Choroid plexus epithelial cell (primary cell): ENCODE measurements around the gene NAA16.

DNA sequence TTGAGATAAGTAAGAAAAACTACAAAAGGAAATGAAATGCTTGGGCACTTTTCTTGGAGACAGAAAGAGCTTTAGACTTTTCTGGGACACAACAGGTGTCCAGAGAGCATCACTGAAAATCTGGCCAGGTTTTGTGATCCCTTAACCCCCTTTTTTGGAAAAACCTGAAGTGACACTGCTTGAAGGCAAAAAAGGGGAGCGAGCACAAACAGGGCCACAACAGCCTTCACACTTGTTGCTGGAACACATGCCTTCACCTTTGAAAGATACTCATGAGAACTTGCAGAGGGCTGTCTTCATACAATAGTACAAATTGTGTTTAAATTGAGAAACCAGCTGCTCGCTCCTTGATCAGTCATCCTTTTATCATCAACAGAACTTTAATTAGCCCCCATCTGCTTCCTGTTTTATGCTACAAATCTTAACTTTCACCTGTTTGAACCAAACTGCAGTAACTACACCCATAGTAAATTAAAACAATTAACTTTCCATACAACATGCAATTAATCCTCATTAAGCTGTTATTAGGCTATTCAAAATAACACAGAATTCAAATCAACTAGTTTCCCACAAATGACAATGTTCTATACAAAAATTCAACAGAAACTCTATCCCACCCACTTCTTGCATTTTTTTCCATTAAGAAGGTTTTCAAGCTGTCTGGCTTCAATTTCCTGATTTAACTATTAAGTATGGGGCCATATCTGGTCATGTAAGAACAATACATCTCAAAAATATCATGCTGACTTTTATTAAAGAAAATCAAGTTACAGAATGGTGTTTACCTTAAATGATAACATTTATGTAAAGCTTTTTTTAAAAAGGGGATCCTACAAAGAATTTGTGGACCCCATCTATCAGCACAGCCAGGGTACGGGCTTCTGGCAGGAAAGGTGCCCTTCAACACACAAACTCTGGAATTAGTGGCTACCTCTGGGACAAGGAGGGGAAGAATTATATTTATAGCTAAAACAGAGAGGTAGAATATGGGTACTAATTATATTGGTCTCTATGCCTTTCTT lies 85.1 kb downstream of the FOXO1 start:
- RRBS = no CpG with 5 or more reads among the region's 3 CpGs

GRCh38 chr13:40582370-40583194 lies 83.9 kb downstream of the FOXO1 start:
- RRBS = no CpG with 5 or more reads among the region's 4 CpGs

GRCh38 chr13:40617814-40618575 lies 48.4 kb downstream of the FOXO1 start:
- RRBS = no CpG with 5 or more reads among the region's 10 CpGs

DNA sequence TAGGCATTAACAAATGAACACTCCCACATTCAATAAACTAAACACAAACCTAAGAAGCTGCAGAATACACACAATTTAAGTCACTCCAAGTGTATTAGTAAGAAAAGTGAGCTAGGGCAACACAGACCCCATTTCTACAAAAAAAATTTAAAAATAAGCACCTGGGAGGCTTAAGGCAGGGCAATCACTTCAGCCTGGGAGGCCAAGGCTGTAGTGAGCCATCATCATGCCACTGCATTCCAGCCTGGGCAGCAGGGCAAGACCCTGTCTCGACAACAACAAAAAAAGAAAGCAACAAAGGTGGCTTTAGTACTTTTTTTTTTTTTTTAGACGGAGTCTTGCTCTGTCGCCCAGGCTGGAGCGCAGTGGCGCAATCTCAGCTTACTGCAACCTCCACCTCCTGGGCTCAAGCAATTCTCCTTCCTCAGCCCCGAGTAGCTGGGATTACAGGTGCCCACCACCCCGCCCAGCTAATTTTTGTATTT lies 32.0 kb downstream of the FOXO1 start:
- RRBS = no CpG with 5 or more reads among the region's 7 CpGs

GRCh38 chr13:40637608-40638146 lies 28.8 kb downstream of the FOXO1 start:
- RRBS = no CpG with 5 or more reads among the region's 5 CpGs

DNA sequence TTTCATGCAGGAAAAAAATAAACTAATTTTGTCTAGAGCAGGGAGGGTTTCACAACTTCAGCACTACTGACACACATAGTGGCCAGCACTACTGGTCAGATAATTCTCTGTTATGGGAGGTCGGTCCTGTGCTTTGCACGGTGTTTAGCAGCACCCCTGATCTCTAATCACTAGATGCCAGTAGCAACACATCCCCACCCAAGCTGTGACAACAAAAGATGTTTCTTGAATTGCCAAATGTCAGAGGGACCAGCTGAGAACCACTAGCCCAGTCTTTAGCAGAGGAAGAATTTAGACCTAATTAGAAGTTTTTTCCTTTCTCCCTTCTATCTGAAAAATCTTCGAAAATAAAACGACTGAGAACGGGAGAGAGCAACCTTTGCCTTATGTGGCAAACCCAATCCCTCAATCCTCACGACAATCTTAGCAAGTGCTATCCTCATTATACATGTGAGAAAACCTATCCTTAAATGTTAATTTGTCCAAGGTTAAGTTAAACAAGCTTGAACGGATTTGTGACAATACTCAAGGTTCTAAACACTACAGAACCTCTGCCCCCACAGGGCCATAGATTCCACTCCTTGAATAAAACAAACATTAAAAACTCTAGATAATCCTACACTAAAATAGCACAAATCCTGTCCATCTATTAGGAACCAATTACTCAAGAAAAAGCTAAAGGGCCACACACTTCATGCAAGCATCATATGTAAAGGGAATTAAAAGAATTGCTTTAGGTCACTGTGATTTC lies 26.8 kb downstream of the FOXO1 start:
- RRBS = no CpG with 5 or more reads among the region's 7 CpGs

GRCh38 chr13:40664107-40664965 lies 2.1 kb downstream of the FOXO1 start:
- RRBS = 2% methylated on average over 40 of the region's 78 CpGs

- RRBS = no CpG with 5 or more reads among the region's 16 CpGs
Observed at GRCh38 chr13:40734612-40735115, 36.3 kb downstream of the MRPS31 start.

DNA sequence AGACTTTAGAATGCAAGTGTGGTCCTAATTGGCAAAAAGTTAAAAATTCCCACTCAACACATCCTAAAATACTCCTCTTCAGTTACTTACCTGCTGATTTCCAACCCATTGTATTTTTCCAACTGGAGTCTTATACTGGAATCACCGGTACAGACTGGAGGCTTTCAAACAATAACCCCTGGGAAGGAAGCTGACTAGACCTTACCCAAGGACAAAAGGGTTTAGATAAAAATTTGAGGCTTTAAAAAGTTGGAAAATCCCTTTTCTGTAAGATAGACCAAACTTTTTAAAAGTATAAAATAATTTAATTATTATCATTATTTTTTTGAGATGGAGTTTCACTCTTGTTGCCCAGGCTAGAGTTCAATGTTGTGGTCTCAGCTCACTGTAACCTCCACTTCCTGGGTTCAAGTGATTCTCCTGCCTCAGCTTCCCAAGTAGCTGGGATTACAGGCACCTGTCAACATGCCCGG lies 70.4 kb downstream of the ELF1 start:
- RRBS = no CpG with 5 or more reads among the region's 2 CpGs

DNA sequence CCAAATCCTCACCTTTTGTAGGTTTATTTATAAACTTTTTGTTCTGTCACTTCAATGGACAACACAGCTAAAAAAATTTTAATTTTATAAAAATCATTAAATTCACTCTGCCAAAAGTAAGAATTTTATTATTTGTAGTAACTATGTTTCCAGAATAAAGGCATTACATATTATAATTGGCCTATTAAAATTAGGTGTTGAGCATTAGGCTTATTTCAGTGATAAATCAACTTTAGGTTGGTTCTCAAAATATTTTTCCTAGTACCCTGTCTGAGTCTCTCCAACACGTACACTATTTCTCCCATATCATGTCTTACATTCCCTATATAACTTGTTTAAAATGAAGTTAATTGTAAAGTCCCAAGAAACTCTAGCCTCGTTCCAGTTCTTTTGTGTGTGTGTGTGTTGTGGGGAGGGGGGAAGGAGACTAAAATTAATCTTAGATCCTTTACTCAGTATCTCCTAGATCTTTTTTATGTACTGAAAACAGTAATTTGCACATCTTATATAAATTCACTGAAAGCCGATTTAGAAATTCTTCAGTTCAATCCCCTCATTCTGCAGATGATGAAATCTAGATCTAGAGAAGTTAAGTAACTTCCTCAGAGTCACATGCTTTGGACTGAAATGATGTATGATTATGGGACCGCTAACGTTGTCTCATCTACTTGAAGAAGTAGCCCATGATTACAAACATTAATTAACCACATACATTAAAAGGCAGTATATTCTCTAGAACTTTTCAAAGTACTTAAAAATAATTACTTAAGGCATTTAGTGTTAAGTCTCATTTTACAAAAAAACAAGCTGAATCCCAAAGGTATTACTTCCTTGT lies 38.0 kb downstream of the ELF1 start:
- RRBS = no CpG with 5 or more reads among the region's 5 CpGs

DNA sequence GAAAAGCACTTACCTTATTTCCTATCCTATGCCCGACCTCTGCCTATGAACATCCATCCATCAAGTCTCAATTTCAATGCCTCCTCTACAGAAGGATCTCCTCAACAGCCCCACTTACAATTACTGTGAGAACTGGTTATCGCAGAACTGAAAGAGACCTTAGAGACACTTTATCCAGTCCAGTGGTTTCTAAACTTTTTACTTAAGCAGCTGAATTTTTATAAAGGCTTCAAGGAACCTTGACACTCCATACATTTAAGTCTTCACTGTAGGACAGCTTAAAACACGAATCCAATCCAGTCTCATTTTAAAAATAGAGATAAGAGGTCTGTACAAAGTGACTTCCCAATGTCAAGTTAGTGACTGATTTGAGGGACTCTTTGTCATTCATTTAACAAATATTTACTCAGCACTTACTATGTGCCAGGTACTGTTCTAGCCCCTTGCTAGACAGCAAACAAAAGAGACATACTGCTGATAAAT lies 6.2 kb upstream of the ELF1 start:
- RRBS = no CpG with 5 or more reads among the region's 3 CpGs

DNA sequence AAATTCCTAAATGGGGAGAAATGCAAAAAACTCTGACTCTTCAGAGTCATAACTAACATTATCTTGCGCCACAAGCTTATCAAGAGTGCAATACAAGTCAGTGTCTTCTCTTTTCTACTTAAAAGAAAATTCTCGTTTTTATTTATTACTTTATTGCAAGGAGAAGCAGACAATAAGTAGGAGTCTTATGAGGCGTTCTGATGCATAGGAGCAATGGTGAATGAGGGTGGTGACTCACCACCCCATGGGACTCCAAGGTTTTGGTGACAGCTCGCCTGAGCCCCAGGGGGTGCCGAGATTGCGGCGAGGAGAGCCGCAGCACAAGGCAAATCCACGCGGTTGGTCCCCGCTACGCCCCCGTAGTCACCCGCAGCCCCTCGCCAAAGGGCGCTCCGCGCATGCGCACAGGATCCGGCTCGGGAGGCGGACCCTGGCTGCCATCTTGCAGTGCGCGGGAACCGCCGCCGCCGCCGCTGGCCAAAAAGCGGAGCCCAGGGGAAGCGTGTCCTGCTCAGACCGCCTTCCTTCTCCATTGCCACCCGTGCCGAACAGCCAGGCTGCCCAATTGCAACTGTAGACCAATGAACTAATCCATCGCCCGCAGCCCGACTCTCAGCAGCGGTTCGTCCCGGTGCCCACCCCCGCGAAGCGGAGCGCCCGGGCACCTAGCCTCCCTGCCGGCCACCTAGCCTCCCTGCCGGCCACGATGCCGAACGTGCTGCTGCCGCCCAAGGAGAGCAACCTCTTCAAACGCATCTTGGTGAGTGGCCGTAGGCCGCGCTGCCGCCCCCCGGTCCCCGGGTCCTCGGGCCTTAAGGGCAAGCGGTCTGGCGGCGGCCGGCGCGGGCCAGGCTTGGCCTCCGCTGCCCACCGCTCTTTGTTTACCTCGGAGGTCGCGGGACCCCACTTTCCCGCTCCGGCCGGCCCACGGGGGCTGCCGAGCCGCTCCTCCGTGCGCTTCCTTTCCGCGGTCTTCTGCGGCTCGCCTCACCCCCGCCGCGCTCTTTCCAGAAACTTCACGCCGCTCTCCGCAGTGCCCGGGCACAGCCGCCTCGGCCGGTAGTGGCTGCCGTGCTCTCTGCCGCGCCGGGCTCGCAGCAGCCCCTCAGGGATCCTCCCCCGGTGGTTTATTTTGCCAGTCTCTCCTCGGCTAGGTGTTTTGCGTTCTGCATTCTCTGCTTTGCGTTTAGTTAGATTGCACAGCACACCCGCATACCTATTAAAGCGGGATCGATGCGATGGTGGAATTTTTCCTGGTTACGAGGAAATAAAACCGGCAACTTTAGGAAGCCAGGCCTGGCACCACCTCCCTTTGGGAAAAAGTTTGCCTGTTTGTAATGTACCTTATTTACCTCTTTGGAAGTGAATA lies at the start of gene NAA16:
Gene NAA16 (plus strand): TSS at position 445 of the 1,369 bp plus-strand sequence.
- RRBS = under 1% methylated on average over 25 of the region's 107 CpGs

- RRBS = no CpG with 5 or more reads among the region's 4 CpGs
Observed at GRCh38 chr13:41356709-41357088, 45.6 kb downstream of the NAA16 start.

- RRBS = no CpG with 5 or more reads among the region's 3 CpGs
Observed at GRCh38 chr13:41417327-41417701, 40.0 kb upstream of the RGCC start.

DNA sequence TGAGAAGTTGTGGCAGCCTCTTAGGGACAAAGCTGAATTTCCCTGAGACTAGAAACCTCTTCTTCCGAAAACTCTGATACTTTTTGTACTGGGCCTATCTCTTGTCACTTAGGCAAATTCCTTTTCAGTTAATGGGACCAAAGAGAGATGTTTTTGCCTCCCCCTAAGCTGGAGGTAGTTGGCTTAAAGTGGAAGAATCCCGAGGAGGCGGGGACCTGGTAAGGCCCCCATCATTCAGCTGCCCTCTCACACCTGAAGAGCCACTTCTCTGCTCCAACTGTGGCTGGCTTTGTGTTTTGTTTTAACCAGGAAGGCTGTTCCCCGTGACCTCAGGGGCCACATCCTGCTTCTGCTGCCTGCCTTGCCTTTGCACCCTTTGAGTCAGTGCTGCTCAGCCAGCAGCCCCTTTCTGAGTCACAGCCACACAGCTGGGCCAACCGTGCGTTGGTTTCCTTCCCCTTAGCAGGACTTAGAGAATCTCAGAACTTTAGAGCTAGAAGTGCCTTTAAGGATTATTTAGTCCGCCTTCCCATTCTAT lies 7.7 kb downstream of the RGCC start:
- RRBS = no CpG with 5 or more reads among the region's 7 CpGs

DNA sequence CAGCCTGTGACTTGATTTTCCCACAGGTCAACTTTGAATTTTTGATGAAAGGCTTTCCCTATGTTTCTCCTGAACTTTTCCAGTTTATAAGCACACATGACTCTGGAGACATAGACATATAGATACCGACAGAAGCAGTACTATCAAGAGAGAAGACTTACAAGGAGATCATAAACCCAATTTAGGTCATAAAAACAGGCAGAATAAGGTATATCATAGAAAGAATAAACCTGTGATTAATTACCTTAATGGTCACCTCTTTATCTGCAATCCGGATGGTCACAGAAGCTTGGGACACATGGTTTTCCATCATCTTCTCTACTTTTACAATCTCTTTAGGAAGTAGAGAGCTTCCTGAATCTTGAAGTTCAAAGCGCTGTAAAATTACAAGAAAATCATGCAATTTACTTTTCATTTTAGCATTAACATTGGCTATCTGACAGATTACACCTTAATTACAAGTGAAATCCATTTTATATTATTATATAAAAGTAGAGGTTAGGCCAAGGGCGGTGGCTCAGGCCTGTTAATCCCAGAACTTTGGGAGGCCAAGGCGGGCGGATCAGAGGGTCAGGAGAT lies 92.7 kb downstream of the VWA8 start:
- RRBS = no CpG with 5 or more reads among the region's 6 CpGs

DNA sequence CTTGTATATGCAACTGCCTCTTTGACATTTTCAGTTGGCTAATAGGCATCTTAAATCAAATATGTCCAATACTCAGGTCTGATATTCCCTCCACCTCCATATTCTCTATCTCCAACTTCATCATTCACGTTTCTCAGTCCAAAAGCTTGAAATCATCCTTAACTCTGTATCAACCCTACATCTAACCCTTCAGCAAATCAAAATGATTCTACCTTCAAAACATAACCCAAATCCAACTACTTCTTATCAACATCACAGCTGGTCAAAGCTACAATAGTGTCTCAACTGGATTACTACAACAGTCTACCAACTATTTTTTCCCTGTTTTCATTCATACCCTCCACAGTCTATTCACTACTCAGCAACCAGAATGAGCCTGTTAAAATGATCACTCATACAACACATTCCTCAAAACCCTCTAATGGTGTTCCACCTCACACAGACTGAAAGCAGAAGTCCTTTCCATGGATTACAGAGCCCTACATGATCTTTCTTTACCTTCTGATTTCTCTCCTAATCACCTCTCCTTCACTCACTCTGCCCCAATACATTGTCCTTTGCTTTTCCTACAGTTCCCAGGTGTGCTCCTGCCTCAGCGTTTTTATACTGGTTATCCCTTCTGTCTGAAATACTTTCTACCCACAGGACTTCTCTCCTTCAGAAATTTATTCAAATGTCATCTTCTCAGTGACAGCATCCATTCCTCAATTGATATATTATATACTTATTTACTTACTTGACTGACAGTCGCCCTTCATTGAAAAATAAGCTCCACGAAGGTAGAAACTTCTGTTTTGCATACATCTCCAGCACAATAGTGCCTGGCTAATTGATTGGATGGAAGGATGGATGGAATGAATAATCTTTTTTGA lies 84.8 kb downstream of the VWA8 start:
- RRBS = no CpG with 5 or more reads among the region's 4 CpGs

- RRBS = no CpG with 5 or more reads among the region's 7 CpGs
Observed at GRCh38 chr13:41974631-41974898, 13.7 kb upstream of the VWA8 start.